Mesenchymal stem cell of Wharton's jelly (primary cell): Measurements from ENCODE around the gene SLC39A11.

DNA sequence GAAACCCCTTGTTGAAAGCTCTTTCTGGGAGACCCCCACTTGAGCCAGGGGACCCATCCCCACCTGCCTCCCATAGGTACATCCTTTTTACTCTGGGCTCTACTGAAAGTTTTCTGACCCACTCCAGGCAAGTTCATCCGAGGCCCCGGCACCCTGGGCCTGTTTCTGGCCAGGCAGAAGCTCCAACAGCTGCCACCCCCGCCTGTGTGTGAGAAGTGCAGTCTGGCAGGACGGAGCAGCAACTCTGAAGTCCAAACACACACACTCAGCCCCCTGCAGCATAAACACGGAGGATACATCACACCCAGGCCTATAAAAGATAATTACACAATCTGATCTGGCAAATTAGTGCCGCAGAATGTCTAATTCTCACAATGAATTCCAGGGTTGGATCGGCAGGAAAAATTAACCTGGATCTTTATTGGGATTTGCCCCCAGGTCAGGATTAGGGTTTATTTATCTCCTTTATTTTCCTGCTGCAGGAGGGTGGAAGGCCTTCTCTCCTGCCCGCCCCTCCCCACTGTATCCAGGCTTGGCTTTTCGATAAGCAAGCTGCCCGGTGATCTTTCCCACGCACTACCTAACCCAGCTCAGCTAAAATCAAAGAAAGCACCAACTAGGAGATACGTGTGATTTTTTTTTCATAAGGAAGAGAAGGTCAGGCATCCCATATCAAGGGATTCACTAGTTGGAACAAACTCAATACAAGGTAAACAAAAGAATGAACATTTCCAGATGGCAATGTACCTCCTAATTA, 311.4 kb downstream of the SOX9 start:
- CAGE, long polyA plus RNA, result no peak

DNA sequence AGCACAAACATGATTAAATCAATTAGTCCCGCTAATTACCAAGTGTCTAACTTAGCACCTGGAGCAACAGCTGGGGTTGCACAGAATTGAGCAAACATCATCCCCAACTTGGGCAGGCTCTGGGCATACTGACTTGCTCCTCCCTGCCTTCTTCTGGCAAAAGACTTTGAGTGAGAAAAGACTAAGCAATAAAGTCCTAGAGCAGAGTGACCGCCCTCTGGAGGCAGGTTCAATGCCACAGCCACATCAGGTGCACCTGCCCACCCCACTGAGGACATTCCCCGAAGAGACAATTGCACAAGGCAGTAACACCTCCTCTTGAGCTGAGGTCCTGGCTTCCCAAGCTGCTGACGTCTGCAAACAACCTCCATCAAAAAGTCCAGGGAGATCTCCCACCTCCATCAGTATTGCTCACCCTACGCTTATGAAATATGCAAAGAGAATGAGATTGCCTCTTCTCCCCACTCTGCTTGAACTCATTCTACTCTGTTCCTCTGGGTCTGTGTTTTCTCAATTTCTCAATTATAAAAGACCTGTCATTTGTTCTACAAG, 358.4 kb downstream of the SOX9 start:
- CAGE, long polyA plus RNA, result no peak

DNA sequence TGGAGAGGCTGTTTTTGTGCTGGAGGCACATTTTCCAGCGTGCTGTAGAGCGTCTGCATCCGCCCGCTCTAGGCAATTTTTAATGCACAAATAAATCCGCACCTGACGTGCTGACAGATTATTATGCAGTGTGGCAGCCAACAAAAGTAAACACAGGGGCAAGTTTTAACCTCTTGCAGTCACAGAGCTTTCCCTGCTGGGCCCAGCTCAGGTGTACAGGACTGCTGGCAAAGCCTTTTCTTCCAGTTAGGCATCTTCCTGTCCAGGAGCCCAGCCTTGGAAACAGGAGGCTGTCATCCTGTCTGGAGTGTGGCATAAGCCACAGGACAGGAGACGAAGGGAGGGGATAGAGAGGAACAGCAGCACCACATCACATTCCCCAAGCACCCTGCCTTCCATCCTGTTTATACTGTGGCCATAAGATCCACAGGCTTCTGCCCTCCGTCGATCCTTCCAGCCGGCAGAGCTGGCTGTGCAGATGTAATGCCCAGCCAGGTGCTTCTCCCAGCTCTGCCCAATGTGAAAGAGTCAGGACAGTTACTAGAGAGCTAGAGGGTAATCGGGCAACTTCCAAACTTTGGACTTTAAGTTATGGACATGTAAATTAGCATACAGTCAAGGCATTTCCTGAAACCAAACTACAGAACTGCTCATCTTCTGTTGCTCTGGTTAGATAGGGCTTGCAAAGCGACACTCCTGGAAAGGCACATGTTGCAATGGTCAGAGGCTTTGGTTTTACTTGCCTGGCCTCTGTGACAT, 368.4 kb downstream of the SOX9 start:
- CAGE, long polyA plus RNA, result no peak

DNA sequence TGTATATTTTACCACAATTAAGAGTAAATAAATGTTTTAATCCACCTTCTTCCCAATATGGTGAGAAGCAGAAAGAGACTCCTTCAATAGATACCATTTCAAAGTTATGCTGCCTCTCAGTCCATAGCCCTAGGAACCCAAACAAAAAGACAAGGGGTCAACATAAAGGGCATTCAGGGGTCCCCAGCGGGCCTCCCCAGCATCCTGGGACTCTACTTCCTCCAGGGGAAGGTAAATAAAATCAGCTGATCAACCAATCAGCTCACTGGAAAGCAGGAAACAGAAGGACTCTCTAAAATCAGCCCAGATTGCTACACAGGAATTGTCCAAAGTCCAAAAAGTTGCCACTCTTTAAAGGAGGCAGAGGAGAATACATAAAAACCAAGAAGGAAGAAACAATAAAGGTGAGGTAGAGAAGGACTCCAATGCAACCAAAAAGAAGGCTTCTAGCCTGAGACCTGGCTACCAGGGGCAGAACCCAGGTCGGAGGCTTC, 404.4 kb downstream of the SOX9 start:
- CAGE, long polyA plus RNA, result no peak

- CAGE, long polyA plus RNA, result no peak
Measured at GRCh38 chr17:72549571-72550481, 429.0 kb downstream of the SOX9 start.

GRCh38 chr17:72574251-72575044, 453.6 kb downstream of the SOX9 start:
- CAGE, long polyA plus RNA, result no peak

- CAGE, long polyA plus RNA, result no peak
Measured at GRCh38 chr17:72666221-72666442, 426.4 kb downstream of the SLC39A11 start.

GRCh38 chr17:72719362-72720701, 372.7 kb downstream of the SLC39A11 start:
- CAGE, long polyA plus RNA, result no peak

- CAGE, long polyA plus RNA, result no peak
Measured at GRCh38 chr17:72772037-72772713, 320.3 kb downstream of the SLC39A11 start.

DNA sequence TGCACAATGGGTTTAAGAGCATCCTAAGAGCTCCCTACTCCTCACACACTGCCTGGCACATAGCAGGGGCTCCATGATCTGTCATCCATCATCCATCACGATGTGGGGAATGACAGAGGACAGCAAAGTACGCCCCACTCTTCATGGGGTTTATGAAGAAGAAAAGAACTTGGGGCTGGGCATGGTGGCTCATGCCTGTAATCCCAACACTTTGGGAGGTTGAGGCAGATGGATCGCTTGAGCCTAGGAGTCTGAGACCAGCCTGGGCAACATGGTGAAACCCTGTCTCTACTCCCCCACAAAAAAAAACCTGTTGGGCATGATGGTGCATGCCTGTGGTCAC, 212.4 kb downstream of the SLC39A11 start:
- CAGE, long polyA plus RNA, result no peak

GRCh38 chr17:72886721-72887553, 205.6 kb downstream of the SLC39A11 start:
- CAGE, long polyA plus RNA, result no peak

- CAGE, long polyA plus RNA, result no peak
Measured at GRCh38 chr17:73092405-73093205, at the start of gene SLC39A11. SLC39A11 (minus strand) TSS chr17:73092688.

DNA sequence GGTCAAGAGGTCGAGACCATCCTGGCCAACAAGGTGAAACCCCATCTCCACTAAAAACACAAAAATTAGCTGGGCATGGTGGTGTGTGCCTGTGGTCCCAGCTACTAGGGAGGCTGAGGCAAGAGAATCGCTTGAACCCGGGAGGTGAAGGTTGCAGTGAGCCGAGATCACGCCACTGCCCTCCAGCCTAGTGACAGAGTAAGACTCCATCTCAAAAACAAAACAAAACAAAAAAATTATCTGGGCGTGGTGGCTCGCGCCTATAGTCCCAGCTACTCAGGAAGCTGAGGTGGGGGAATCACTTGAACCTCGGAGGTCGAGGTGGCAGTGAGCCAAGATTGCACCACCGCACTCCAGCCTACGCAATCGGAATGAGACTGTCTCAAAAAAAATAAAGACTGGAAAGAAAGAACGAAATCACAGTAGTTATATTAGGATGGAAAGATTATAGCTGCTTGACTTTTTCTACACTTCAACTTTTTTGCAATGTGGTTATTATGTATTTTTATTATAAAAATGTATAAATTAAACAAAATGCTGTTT, 18.9 kb downstream of the COG1 start:
- CAGE, long polyA plus RNA, result no peak

GRCh38 chr17:73261974-73262759, 487 bp upstream of the CPSF4L start:
- CAGE, long polyA plus RNA, result no peak

- CAGE, long polyA plus RNA, result no peak
Measured at GRCh38 chr17:73262798-73263031, 1.0 kb upstream of the CPSF4L start.

DNA sequence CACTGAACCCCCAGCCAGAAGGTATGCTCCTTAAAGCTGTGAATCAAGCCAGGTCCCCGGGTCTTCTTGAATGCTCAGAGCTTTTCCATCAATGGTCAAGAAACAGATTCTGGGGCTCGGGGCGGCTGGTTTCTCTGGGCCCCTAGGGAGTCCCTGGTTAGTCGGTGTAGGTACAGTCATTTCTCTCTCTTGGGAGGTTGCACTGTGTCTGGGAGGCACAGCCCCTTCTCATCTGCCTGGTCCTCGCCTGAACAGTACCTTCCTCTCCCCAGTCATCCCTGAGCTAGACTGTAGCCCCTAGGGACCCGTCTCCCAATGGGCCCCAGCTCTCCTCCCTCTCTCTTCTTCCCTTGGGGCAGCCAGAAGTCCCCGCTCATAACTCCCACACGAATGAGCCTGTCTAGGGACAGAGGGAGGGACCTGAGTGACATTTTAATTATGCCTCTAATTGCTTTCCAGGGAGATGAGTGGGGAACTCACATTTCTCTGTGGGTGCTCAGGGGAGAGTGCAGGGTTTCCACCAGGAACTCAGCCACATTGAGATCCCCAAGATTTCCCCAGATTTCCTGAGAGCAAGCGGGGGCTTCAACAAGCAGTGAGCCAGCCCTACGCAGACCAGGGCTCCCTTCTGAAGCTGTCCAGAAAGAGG, 20.3 kb upstream of the CPSF4L start:
- CAGE, long polyA plus RNA, result no peak

GRCh38 chr17:73337871-73338793, 26.3 kb upstream of the CDC42EP4 start:
- CAGE, long polyA plus RNA, result no peak

GRCh38 chr17:73770535-73771198, 126.4 kb upstream of the SDK2 start:
- CAGE, long polyA plus RNA, result no peak

GRCh38 chr17:73771395-73771816, 127.2 kb upstream of the SDK2 start:
- CAGE, long polyA plus RNA, result no peak

- CAGE, long polyA plus RNA, result no peak
Measured at GRCh38 chr17:73777422-73777710, 133.1 kb upstream of the SDK2 start.